Hematopoietic multipotent progenitor cell (in vitro differentiated cells): ENCODE data around the genes OR5AP2, CLP1, OR6Q1 and OR5B17.

DNA sequence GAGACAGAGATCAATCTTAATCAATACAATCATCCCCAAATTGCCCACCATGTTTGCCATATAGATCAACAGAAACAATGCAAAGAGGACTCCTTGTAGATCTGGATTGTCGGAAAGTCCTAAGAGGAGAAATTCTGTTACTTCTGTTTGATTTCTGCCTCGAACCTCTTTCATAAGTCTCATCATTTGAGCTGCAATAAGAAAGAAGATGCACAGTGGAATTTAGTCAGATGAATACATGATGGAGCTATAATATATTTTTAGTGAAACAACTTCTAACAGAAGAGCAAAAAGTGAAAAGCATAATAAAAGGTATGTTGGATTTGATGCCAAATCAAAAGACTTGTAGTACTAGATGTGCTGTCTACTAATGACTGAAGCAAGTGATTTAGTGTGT, at the start of gene OR5AP2:
Gene OR5AP2 (minus strand): TSS at position 183 of the 397 bp plus-strand sequence.
- CAGE, long polyA plus RNA, result no peak

- CAGE, long polyA plus RNA, result no peak
Measured at GRCh38 chr11:56883312-56883829, 105.3 kb upstream of the OR5AK2 start.

DNA sequence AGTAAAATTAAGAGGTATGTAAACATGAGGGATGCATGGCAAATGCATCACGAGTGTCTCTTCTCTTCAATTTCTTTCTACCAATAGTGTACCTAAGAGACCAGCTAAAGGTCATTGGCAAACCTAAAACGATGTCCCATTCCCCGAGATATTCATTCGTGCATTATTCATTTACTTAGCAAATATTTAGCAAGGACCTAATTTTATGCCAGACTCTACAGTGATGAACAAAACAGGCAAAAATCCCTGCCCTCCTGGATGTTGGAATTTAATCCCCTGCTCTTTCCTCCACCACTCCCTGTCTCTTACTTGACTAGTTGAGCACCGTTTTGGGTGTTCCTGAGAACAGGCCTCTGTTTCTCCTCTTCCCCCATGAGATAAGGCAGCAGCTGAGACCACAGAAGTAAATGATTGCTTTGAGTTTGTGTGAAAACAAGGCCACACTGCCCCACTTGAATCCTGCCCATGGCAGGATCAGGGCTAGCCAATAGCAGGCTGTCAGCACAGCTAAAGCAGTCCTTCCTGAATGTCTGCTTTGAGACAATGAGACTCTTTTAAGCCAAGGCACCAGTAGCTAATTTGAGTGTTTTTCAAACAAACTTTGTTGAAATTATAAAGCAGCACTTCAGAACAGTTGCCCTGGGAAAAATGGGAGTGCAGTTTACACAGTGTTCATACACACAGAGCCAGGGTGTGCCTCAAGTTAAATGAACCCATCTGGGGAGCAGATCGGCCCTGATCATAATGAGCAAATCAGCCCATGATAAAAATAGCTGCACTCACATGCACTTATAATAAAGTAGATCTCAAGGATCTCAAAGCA, 103.7 kb upstream of the OR5AK2 start:
- CAGE, long polyA plus RNA, result no peak

DNA sequence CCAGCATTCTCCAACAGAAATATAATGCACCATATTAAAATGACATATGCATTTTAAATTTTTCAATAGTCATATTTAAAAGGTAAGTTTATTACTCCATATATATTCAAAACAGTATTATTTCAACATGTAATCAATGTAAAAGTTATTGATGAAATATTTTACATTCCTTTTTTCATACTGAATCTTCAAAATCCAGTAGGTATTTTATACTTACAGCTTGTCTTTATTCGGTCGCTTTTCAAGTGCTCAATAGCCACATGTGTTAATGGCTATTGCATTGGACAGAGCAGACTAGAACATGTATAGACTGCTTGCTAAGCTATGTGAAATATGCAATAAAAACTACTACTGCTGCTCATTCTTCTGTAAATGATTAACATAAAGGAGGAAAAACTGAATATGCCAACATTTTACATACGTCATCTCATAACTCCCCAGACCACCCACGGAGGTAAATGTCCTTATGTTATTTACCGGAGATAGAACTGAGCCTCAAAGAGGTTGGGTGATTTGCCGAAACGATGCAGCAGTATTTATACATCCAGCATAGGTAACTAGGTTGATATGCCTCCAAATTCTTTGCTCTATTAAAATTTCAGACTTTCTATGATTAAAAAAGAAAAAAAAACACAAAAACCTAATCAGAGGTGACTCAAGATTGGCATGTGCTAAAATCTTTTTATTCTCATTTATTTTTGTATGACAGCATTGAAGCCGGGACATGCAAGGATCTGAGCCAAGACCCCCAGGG, 78.7 kb upstream of the OR5AK2 start:
- CAGE, long polyA plus RNA, result no peak

- CAGE, long polyA plus RNA, result no peak
Measured at GRCh38 chr11:57277653-57278775, 41.0 kb upstream of the APLNR start.

DNA sequence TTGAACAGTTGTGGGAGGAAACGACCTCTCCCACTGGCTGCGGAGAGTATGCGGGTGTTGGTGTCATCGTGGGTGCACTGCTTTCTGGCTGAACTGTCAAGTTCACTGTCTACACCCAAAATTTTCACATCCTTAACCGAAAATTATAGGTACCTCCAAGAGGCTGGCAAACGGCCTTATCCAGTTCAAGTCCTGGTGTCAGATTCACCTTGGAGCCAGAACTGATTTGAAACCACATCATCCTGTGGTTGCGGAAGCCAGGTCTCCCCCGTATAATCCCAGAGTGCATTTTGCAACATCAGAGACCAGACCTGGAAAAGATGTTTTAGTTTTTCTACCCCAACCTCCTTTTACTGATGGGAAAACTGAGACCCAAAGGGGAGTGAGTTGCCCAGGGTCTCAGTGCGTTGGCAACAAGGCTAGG, 546 bp upstream of the SSRP1 start:
- CAGE, long polyA plus RNA, result no peak

DNA sequence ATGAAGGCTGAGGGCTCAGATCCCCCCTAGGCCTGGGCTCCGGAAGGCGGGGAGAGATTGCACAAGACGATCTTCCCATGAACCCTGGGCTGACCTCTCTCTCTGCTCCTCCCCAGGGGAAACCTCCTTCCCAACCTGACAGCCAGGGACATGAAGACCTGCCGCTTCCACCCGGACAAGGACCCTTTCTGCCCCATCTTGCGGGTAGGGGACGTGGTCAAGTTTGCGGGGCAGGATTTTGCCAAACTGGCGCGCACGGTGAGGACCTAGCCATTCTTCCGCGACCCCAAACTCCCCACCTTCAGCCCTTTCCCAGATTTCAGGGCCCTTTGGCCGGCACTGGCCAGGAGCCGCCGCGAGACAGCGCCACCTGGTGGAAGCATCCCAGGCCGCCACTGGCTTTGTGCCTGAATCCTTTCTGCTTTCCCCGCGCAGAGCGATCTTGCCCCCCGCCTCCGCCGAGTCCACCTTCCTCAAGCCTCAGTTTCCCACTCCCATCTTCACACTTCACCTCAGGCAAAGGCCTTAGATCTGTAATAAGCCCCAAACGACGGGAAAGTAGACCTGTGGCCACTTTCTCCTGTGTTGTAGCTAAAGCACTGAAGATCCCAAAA, 11.6 kb downstream of the P2RX3 start:
- CAGE, long polyA plus RNA, result no peak

DNA sequence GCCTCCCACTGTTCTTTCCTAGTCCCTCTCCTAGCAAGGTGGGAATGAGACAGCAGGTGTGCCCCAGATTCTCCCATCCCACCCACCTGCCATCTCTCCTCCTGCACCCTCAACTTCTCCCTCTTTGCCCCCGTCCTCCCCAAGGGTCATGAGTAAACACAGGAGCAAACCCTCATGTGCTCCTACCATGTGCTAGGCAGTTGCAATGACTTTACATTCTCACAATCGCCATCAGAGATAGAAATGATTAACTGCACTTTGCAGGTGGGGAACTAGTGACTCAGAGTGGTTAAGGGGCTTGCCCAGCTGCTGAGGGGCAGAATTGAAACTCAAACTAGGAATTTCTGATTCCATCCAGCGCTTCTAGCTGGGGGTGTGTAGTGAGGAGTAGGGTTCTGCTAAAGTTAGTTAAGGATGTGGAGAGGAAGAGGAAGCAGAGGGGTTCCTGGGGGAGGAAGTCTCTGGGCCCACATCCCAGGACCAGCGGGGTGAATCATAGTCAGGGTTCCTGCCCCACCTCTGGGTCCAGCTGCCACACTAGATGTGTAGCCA, 15.9 kb upstream of the PRG2 start:
- CAGE, long polyA plus RNA, result no peak

GRCh38 chr11:57497252-57498210, 18.0 kb downstream of the SLC43A1 start:
- CAGE, long polyA plus RNA, result no peak

DNA sequence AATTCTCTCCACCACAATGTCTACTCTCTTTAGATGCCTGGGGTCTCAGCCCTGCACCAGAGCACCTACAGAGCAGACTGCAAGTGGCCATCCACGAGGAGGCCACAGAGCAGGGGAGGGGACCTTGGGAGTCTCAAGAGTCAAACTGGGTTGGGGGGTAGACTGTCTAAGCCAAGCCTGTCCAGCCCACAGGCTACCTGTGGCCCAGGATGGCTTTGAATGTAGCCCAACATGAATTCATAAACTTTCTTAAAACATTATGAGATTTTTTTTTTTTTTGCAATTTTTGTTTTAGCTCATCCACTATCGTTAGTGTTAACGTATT, 333 bp downstream of the SMTNL1 start:
- CAGE, long polyA plus RNA, result no peak

- CAGE, long polyA plus RNA, result no peak
Measured at GRCh38 chr11:57566749-57567463, 566 bp downstream of the UBE2L6 start.

DNA sequence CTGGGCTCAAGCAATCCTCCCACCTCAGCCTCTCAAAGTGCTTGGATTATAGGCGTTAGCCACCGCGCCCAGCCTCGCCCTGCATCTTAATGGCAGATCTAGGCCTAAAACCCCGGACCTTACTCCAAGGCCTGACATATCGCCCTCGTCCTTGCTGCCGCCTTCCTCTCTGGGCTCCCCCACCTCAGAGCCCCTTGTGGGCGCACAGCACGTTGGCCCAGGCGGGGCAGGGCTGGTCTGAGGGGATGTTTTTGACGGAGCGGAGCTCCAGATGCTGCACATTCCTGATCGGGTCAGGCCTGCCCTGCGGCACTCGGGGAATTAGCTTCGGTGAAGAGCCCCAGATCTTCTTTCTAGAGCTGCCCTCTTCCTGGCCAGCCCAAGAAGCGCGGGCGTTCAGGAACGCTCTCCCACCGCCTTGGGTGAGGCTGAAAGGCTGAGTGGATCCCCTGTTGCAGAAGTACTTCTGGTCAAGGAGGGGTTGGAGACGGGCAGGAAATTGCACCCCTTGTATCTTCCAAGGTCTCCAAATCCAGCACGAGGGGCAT, 12.1 kb downstream of the YPEL4 start:
- CAGE, long polyA plus RNA, result no peak

DNA sequence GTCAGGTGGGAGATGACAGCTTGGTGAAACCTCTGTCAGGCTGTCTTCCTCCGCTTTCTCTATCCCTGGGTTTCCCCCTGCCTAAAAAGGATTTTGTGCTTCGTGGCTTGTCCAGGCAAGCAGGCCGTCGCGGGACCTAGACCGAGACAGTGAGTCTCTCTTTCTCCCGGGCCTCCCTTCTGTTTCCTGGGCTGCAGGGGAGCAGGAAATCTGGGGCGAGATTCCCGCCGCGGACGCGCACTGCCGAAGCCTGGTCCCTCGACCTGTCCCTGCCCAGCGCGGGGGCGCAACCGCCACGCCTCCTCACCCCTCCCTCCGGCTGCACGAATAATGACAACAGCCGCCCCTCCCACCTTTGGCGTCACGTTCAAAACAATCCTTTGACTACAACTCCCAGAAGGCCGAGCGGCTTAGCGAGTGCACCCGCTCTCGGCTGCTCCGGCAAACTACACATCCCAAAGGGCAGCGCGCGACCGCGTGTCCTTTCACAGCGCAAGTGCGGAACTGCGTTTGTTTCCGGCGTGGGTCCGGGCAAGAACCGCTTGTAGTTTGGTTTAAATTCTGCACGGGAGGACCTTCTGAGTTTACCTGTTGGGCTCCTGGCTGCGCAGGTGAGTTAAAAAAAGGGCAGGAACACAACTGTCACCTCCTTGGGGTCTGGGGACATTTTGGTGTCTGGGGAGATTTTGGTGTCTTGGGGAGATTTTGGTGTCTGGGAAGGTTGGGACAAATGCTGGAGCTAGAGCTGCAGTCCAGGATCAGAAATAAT, at the start of gene CLP1:
Gene CLP1 (plus strand): TSS at position 513 of the 769 bp plus-strand sequence.
- CAGE, long polyA plus RNA, result no peak

DNA sequence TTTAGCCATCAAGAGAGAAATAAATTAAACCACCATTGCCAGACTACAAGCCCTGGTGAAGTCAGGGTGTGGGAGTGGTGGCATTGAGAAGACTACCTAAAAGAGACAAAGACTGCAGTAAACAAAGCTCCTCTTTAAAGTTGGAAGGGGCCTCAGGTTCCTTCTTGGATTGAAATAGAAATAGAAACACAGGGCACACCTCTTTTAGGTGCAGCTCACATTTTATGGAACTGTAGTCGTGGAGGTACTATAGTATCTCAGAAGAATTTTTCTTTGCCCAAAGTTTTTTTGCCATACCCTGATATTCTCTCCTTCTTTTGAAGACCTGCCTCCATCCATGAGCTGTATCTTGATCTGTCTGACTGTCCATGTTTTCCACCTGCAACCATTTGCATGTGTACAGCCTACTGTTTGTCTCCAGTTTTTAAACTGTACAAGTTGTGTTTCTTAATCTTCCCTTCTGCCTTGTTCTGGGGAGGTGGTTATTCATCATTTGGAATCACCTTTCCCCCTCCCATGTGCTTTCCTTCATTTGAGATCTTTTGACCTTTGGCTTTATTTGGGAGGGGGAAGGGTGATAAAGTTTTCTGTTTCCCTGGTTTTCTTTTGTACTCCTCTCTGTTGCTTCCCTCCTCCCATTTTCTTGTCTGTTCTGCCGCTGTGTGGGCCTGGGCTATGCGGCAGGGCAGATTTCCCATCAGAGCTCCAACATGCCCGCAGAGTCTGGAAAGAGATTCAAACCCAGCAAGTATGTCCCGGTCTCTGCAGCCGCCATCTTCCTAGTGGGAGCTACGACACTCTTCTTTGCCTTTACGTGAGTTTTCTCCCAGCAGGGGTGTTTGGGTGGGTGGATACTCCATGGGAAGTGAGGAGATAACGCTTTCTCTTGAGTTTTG, 4.7 kb downstream of the ZDHHC5 start:
- CAGE, long polyA plus RNA, result no peak

DNA sequence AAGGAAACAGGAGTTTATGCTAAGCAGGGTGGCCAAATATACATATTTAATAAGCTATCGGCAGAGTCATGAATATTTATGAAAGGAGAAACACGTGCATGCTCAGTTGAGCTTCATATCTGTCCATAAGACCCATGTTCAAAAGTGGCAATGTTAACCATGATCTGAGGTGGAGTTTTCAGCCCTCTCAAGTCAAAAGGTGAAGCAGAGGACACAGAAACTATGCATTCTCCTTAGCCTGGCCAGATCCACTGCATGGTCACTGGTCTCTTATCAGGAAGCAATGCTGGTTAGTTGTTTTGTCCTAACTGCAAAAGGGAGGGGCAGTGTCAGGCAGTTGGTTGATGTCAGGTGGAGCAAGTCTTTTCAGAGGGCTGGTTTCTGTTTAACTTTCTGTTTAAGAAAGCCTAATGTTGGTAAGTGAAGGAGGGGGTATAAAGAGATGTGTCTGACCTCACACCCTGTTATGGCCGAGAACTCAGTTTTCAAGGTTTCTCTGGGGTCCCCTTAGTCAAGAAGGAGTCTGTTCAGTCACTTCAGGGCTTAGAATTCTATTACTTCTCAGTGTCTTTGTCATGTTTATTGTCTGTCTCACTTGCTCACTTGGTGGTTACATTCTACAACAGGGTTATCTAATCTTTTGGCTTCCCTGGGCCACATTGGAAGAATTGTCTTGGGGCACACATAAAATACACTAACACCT, 5.5 kb upstream of the SELENOH start:
- CAGE, long polyA plus RNA, result no peak

GRCh38 chr11:57825979-57826373, 64.4 kb downstream of the CTNND1 start:
- CAGE, long polyA plus RNA, result no peak

DNA sequence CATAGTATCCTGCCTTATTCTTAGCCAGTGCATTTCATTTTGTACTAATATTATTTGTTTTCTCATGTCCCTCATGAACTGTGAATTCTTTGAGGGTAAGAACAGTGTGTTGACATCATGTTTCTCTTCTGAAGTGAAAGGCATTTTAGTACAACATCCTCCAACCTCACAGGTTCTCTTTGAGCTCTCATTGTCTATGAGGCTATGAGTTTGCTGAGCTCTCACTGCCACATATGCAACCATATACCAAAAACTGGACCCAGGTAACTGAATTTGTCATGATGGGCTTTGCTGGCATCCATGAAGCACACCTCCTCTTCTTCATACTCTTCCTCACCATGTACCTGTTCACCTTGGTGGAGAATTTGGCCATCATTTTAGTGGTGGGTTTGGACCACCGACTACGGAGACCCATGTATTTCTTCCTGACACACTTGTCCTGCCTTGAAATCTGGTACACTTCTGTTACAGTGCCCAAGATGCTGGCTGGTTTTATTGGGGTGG, at the start of gene OR6Q1:
Gene OR6Q1 (plus strand): TSS at position 234 of the 504 bp plus-strand sequence.
- CAGE, long polyA plus RNA, result no peak

- CAGE, long polyA plus RNA, result no peak
Measured at GRCh38 chr11:58165573-58165826, 23.4 kb upstream of the OR9Q2 start.

DNA sequence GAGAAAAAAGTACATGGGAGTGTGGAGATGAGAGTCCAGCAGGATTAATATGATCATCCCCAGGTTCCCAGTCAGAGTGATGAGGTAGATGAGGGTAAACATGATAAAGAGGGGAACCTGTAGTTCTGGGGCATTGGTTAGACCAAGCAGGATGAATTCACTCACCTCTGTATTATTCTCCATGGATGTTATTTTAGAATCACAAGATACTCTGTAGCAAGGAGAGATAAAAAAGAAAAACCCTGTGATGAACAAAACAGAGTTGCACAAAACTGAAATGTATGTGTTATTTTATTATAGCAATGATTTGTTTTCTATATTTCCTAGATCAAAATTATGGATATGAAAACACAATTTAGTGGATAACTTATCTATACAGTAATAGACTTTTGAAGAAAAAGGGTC, at the start of gene OR5B17:
Gene OR5B17 (minus strand): TSS at position 183 of the 405 bp plus-strand sequence.
- CAGE, long polyA plus RNA, result no peak

DNA sequence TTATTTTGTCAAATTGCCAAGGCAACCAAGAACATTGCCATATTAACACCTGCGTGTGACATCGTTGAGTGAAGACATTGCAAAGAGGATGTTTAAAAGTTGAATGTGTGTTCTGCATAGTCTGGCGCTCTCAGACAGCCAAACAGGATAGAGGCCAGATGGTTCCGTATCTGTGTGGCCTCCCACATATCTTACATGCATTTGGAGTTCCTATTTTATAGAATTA, 17.4 kb upstream of the OR5B21 start:
- CAGE, long polyA plus RNA, result no peak